Osteoblast (primary cell): ENCODE measurements around the genes DPY19L3 and NUDT19.

- CAGE, long polyA plus RNA, result no peak
- RRBS, result 1% methylated on average over 69 of the region's 128 CpGs
Measured at GRCh38 chr19:32405418-32406506, at the start of gene DPY19L3. Gene DPY19L3, plus strand, starts transcription at chr19:32405770.

- CAGE, long polyA plus RNA, result no peak
- RRBS, result no CpG with 5 or more reads among the region's 6 CpGs
Measured at GRCh38 chr19:32649904-32650157, 25.1 kb downstream of the ANKRD27 start.

DNA sequence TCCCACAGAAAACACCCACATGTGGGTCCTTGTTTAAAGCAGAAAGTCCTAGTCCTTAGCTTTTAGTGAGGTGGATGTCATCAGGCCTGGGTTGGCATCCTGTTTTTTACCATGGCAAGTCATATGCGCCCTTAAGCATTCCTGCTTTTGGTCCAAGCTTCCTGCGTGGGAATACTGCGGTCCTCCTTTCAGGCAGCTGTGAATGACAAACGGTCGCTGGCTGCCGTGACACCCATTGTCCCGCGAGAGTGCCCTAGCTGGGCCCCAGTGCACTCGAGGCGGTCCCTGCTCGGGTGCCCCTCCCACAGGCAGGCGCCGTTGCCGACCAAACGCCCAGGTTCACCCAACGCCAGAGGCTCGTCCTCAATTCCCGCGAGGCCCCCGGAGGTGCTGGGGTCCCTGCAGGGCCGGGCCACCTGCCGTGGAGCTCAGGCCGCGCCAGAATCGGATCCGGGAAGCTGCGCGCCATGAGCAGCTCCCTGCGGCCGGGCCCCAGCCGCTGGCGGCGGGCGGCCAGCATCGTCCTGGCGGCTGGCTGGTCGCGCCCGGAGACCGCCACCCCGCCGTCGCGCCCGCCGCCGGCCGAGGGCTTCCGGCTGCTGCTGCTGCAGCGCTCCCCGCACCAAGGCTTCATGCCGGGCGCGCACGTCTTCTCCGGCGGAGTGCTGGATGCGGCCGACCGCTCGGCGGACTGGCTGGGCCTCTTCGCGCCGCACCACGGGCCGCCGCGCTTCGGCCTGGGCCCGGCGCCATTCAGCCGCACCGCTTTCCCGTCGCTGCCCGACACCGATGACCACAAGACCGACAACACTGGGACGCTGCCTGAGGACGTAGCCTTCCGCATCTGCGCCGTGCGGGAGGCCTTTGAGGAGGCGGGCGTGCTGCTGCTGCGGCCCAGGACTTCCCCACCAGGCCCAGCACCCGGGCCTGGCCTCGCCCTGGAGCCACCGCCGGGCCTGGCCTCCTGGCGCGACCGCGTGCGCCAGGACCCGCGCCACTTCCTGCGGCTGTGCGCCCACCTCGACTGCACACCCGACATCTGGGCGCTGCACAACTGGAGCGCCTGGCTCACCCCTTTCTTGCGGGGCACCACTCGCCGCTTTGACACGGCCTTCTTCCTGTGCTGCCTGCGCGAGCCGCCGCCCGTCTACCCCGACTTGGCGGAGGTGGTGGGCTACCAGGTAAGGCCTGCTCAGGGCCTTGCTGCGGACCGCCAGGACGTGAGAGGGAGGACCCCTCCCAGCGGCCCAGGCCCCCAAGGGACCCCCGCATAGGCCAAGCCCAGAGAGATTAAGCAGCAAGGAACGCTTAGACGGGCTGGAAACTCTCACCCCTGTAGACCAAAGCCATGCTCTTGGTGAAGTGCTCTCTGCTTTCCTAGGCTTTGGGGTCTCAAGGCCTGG is at the start of gene NUDT19:
Gene NUDT19, plus strand, starts transcription at position 328 of the 1,403 bp plus-strand sequence.
- CAGE, long polyA plus RNA, result start-site peak on the minus strand centred at position 790 of the sequence, 46 bp wide, 26 and 29 reads in 2 replicates
- RRBS, result 2% methylated on average over 34 of the region's 123 CpGs

DNA sequence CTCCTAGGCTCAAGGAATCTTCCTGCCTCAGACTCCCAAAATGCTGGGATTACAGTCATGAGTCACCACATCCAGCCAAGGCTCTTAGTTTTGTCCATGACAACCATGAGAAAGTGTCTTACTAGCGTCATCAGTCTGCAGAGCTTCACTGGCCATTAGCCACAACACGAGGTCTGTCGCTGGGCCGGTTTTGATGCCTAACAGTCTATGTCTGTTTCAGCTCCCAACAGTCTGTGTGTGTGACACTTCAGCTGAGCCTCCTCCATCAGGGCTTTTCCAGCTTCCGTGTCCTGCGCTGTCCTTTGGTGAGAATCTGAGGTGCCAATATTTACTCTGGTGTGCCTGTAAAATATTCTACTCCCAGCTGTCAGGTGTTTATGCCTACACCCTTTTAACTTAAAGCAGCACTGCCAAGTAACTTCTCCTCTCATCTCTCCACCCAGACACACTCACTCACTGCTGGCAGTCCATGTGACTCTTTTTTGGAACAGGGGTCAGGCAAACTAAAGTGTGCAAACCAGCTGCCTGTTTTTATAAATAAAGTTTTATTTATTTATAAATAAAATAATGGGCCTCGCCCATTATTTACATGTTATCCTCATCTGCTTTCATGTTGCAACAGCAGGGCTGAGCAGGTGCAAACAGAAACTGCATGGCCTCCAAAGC is 47.4 kb downstream of the CEP89 start:
- CAGE, long polyA plus RNA, result no peak
- RRBS, result no CpG with 5 or more reads among the region's 7 CpGs

DNA sequence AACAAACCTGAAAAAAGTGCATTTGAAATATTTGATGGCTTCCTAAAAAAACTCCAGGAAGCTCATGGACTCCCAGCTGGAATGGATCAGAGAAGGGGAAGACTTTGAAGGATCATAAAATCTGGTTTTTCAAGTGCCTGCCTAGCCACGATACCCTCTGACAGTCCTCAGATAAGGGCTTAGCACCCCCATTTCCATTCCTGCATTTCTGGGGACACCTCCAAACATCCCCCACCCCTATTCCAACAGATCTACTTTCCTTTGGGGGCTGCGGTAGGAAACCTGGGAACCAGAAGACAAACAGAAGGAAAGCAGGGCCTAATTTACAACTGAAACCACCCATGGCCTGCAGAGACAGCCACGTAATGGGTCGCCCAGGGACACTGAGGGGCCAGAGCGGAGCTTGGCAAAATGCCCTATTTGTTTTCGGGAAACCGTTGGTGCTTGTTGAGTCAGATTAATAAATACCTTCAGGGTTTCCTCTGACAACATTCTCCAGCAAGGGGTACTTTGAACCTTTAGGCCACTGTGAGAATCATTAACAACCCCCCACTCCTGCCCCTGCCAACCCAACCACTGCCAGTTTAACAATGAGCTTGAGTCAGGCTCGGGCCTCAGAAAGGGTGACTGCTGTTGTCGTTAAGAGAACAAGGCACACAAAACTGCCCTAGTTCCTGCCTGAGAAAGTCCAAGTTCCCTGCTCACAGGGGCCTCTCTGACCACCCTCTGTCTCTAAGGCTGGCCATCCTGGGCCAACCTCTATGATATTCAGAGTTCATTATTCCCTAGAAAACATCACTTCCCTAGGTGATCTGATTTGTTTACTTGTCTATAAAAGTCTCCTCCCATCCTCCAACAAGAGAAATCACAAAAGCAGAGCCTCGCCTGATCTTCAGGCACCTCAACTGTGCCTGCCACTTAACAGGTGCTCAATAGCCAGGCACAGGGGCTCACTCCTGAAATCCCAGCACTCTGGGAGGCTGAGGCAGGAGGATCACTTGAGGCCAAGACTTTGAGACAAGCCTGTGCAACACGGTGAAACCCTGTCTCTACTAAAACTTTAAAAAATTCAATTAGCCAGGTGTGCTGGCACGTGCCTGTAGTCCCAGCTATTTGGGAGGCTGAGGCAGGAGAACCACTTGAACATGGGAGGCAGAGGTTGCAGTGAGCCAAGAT is 23.3 kb downstream of the RHPN2 start:
- CAGE, long polyA plus RNA, result no peak
- RRBS, result no CpG with 5 or more reads among the region's 12 CpGs

DNA sequence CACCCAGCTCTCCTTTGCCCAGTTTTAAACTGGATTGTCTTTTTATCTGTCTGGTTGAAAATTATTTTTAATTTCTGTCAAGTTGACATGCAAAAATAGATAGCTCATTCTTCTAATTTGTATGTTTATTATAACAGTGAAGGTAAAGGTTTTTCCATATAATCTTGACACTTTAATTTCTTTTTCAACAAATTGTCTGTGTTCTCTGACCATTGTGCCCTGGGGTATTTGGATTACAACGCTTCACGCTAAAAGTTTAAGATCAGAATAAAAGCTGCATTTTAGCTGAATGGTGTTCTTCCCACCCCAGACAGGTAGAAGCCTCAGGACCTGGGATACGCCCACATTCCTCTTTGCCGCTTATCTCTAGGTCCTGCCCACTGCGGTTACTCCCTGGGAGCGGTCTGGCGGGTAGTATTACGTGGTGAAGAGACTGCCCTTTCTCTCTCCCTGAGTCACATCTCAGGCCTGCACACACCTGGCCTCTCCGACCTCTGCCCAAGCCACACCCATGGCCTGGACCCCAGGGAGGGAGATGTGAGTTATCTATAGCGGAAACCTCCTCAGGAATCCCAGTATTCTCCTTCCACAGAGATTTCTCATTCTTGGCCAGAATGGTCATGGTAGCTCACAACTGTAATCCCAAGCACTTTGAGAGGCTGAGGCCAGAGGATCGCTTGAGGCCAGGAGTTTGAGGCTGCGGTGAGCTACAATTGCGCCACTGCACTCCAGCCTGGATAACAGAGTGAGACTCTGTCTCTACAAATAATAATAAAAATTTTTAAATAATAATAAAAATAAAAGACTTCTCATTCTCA is 17.3 kb downstream of the RHPN2 start:
- CAGE, long polyA plus RNA, result no peak
- RRBS, result no CpG with 5 or more reads among the region's 13 CpGs

GRCh38 chr19:33177972-33178623 is 16.0 kb upstream of the LRP3 start:
- CAGE, long polyA plus RNA, result no peak
- RRBS, result no CpG with 5 or more reads among the region's 19 CpGs

DNA sequence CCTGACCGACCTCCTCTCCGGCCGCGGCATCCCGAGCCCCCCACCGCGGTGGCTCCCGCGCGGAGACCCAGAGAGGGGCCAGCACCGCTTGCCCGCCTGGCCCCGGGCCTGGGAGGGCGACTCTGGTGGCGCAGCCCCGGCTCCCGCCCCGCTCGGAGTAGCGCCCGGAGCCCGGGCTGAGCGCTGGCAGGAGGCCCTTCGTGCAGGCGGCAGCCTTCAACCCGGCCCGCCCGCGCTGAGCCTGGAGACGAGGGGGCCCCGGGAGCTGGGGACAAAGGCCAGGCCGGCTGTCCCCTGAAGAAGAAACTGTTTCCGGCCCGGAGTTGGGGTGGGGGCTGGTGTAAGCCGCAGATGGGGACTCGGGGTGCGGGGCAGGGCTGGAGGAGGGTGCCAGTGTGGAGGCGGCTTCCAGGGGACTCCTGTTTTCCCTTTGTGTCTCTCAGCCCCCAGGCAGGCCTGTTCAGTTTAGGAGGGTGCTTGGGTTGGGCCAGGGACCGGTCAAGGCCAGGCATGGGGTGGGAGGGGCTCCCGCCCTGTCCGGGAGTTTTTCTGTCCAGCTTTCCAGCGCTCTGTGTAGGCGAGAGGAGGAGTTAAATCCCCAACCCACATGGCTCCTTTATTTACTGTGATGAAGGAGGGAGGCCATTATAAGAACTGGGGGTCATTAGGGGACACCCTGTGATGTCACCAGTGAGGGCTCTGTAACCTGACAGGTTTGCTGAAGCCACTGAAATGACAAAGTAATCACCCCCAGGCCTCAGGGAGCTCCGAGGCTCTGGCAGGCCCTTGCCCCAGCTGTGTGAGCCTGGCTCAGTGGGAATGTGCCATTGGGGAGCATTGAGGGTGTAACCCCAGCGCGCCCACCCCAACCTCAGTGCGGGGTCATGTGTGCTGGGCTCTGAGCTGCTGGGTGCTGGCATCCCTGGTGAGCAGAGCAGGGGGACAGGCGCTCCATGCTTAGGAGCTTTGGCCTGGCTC is 1.1 kb downstream of the LRP3 start:
- CAGE, long polyA plus RNA, result no peak
- RRBS, result 2% methylated on average over 23 of the region's 48 CpGs

GRCh38 chr19:33246608-33247285 is 21.1 kb upstream of the SLC7A10 start:
- CAGE, long polyA plus RNA, result no peak
- RRBS, result no CpG with 5 or more reads among the region's 8 CpGs

- CAGE, long polyA plus RNA, result no peak
- RRBS, result 92% methylated on average over 4 of the region's 14 CpGs
Measured at GRCh38 chr19:33389804-33390498, 16.4 kb downstream of the CEBPG start.

DNA sequence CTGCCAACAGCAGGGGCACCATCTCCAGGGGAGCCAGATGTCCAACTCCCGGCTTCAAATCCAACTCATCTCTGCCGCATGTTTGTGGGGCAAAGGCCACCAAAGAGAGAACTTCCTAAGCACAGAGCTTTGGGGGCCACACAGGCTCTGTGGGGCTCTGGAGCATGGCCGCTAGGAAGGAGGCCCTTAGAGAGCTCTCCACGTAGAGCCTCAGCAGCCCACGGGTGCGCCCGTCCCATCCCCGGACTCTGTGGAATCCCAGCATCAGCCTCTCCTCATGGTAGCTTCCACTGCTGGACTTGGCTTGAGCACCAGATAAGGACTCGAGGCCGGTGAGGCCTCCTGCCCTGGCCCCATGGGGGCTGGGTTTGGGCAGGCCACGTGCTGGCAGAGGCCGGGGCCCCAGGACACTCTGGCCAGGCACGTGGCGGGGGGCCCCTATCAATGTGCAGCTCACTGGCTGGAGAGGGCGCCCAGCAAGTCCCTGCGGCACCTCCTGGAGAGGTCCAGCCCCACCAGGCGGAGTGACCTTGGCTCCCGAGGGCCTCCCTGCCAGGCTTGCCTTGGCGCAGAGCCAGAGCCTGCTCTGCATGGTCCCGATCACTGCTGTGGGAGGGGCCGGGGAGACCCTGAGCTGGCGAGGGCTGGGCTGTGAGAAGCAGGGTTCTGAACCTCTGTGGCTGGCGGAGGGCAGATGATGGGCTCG is 18.8 kb downstream of the CEBPG start:
- CAGE, long polyA plus RNA, result no peak
- RRBS, result 46% methylated on average over 5 of the region's 24 CpGs

- CAGE, long polyA plus RNA, result no peak
- RRBS, result 65% methylated on average over 4 of the region's 21 CpGs
Measured at GRCh38 chr19:33393374-33394067, 20.0 kb downstream of the CEBPG start.

GRCh38 chr19:33399937-33400733 is 26.6 kb downstream of the CEBPG start:
- CAGE, long polyA plus RNA, result no peak
- RRBS, result no CpG with 5 or more reads among the region's 18 CpGs

DNA sequence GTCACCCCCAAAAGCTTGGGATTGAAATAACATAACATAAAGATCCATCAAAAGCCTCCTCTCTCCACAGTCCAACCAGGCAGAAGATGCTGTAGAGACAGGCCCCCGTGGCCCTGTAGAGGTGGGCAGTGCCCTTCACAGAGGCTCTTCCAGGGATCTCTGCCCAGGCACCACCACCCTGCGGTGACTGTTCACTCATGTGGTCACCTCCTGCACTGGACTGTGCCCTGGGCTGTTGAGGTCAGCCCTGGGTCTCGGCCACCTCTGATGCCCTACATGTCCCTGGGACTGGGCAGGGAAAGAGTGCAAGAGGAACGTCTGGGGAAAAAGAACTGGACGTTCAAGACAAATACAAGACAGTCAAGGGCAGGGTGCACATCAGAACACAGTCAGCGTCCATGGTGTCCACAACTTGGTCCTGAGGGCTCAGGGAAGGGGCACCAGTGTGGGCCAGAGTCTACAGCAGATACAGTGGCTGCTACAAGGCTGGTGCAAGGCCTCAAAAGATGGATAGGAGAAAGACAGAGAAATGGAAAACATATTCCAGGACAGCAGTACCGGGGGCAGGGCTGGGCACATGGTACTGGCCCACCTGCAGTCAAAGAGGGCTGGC is 22.3 kb downstream of the PEPD start:
- CAGE, long polyA plus RNA, result no peak
- RRBS, result 91% methylated on average over 1 of the region's 7 CpGs

DNA sequence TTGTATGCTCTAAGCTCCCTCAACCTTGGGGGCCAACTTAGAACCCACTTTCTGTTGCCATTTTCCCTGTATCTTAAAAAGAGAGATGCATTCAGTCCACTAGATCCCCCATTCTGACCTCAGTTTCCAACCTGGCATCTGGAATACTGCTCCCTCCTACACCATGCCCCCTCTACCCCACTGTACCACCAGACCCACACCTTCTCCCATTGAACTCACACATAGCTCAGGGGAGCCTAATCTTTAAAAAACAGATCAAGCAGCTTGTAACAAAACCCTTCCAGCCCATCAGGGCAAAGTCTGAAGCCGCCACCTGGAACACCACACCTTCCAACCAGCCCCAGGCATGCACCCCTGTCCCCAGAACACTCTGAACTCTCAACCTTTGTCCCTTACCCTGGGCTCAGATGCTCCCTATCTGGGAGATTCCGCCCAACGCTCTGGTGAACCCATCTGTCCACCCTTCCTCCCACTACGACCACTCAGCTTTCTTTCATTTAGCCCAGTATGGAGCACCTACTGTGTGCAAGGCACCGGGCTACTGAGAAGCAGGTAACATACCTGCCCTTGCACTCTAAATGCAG is 882 bp downstream of the PEPD start:
- CAGE, long polyA plus RNA, result no peak
- RRBS, result no CpG with 5 or more reads among the region's 5 CpGs

DNA sequence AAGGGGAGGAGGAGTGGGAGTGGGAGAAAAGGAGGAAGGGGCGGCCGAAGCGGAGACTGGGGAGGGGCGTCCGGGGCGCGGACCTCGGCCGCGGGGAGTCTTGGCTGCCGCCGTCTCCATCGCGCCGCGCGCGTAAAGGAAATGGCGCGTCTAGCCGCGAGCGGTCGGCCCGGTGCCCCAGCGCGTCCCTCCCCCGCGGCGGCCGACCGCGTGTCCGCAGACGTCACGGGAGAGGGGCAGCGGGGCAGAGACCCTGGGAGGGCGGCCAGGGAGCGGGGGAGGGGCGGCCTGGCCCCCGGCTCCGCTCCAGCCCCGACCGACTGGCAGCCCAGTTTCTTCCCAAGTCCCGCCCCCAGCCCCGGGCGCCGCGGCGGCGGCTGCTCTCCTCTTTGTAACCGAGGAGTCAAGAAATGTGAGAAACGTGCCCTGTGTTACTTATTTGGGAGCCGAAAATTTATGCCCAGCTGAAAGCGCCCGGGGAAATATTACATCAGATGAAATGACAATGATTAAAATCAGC is 918 bp upstream of the KCTD15 start:
- CAGE, long polyA plus RNA, result no peak
- RRBS, result 2% methylated on average over 27 of the region's 56 CpGs

DNA sequence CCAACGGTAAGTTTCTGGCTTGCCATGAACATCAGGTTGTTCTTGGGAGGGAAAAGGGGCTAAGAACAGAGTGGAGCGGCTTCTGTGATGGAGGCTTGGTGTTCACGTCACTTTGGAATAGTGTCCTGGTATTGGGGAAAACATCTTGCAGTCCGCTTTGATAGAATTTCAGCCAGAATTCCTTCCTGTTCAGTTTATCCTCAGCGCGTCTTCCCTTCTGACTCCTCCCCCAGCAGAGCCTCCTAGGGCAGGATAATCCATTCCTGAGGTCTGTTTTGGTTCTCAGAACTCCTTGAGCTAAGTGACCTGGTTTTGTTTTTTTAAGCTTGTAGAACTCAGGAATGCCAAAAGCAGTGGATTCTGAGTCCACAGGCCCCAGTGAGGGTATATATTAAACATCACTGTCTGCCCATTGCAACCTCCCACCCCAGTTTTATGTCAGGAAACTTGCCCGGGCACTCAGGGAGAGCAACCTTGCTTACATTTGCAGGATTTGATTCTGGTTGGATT is 2.1 kb downstream of the KCTD15 start:
- CAGE, long polyA plus RNA, result no peak
- RRBS, result no CpG with 5 or more reads among the region's 7 CpGs

GRCh38 chr19:33813182-33813790 is 16.6 kb downstream of the KCTD15 start:
- CAGE, long polyA plus RNA, result no peak
- RRBS, result no CpG with 5 or more reads among the region's 18 CpGs

GRCh38 chr19:34134224-34135120 is 37.8 kb upstream of the LSM14A start:
- CAGE, long polyA plus RNA, result no peak
- RRBS, result no CpG with 5 or more reads among the region's 62 CpGs

- CAGE, long polyA plus RNA, result no peak
- RRBS, result no CpG with 5 or more reads among the region's 12 CpGs
Measured at GRCh38 chr19:34221473-34221768, 32.9 kb upstream of the GARRE1 start.